GM23248 (cell line): ENCODE measurements around a stretch of chr16.

DNA sequence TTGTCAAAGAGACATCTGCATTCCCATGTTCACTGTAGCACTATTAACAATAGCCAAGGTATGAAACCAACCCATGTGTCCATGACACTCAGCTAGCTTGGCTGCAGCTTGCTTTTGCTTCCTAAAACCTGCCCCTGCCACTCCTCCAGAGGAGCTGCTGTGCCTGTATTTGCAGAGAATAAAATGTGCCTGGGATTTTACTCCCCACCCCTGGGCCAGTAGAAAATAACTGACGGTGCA, 6.7 kb upstream of the ERCC4 start:
- RAMPAGE, long total RNA, result no peak

GRCh38 chr16:13999713-14000388, 71.3 kb upstream of the MRTFB start:
- RAMPAGE, long total RNA, result no peak

DNA sequence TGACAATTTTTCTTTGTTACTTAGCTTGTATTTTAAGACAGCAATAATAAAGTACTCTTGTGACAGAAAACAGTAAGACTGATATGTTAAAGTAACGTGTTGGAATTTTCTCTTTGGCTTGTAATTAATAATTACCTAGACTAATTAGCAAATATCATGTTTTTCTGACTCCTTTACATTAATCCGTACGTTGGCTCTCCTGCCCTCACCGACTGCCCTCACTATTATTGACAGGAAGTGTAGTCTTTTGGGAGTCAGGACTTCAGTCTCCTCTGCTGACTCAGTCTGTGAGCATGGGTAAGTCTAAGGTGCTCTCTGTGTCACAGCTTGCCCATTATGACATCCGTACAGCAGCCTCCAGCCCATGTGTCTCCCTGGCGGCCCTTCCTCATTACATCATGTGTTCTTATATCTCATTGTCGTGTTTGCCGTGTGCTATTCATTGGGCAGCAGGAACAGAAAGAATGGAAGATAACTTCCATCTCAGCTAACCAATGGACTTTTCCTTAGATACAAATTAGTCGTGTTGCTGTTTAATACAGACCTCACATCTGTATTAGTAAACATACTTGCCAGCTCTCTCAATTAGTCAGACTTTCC, 77.4 kb downstream of the MRTFB start:
- RAMPAGE, long total RNA, result no peak

DNA sequence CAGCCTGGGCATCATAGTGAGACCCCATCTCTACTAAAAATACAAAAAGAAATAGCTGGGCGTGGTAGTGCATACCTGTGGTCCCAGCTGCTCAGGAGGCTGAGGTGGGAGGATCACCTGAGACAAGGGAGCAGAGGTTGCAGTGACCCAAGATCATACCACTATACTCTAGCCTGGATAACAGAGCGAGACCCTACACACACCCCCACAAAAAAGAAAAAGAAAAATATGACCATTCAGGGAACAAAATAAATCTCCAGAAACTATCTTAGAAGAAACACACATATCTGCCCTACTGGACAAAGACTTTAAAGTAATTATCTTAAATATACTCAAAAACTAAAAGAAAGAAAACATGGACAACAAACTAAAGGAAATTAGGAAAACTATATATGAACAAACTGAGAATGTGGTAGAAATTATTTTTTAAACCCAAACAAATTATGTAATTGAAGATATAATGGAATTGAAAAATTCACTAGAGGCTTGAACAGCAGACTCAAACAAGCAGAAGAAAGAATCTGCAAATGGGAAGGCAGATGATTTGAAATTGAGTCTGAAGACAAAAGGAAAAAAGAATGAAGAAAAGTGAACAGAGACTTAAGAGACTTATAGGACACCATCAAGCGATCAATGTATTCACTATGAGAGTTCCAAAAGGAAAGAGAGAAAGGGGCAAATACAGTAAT, 152.1 kb downstream of the MRTFB start:
- RAMPAGE, long total RNA, result no peak

DNA sequence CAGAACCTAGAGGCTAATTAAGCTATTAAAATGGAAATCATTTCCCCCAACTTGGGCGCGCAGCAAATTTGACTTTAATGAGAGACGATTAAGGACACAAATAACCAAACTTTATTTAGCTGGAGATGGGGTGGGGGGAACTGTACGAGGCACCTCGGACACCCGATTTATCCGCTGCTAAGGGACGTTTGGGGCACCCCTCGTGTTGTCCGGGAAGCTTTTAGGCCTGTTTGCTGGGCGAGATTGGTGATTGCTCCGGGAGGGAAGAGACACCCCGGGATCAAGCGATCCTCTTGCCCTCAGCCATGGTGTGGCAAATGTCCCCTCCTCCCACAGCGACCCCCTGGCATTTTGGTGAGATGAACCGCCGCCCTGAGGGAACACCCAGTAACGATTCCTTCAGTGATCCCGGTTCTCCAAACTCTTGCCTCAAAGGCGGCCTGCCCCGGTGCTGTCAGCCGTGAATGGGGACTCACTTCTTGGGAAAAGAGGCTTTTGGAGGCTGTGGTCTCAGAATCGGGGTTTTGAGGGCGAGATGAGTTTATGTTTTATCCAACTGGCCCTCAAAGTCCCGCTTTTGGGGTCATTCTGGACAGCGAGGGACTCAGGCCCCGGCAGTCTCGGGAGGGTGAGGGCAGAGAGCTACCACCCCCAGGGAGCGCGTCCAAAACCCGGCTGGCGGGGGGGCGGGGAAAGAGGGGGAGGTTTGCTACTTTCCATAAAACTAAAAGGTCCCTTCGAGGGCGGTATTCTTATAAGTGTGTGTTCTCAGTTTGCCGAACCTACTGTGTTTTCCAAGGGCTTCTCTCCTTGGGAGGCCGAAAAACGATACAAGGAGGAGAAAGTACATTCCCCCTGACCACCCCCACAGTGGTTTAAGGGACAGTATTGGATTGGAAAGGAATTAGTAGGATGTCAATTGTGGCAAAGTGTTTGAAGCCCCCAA, 232.6 kb downstream of the MRTFB start:
- RAMPAGE, long total RNA, result no peak

- RAMPAGE, long total RNA, result no peak
Measured at GRCh38 chr16:14364519-14365183, 265.4 kb downstream of the PARN start.

- RAMPAGE, long total RNA, result no peak
Measured at GRCh38 chr16:14399894-14400395, 230.1 kb downstream of the PARN start.

GRCh38 chr16:14510942-14511699, 118.9 kb downstream of the PARN start:
- RAMPAGE, long total RNA, result no peak

DNA sequence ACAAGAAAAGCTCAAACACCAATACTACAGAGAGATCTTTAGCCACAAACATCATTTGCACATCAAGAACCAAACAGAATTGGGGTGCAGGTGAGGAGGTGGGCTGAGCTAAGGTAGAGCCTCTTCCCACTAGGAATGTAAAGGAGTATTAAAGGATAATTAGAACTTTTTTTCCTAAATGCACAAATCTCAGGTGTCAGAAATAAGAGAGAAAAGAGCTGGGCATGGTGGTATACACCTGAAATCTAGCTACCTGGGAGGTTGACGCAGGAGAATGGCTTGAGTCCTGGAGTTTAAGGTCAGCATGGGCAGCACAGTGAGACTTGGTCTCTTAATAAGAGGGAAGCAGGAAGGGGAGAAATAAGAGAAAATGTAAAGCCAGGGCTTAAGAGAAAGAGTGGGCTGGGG, 107.9 kb downstream of the PARN start:
- RAMPAGE, long total RNA, result no peak

DNA sequence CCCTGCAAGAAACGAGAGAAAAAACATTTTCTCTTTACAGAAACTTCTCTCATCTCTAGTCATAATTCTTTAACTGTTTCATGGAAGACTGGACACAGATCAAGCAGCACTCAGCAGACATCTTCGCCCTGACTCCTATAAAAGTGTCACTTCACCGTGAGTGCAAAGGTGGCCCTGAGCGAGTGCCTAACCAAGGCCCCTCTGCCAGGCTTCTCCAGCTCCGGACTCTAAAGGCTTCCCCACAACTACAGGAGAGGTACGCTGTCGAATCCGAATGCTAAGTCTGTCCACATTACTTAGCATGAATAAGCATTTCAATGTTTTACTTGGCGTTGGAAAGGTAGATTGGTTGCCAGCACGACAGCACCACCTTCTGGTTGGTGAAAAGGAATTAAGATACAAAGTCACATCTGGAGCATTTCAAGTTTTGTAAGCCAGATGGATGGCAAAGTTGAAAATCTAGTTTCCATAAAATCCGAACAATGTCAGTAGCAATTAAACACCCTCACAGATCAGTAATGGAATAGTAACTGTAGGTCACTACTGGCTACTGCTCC, 101.0 kb downstream of the PARN start:
- RAMPAGE, long total RNA, result no peak

DNA sequence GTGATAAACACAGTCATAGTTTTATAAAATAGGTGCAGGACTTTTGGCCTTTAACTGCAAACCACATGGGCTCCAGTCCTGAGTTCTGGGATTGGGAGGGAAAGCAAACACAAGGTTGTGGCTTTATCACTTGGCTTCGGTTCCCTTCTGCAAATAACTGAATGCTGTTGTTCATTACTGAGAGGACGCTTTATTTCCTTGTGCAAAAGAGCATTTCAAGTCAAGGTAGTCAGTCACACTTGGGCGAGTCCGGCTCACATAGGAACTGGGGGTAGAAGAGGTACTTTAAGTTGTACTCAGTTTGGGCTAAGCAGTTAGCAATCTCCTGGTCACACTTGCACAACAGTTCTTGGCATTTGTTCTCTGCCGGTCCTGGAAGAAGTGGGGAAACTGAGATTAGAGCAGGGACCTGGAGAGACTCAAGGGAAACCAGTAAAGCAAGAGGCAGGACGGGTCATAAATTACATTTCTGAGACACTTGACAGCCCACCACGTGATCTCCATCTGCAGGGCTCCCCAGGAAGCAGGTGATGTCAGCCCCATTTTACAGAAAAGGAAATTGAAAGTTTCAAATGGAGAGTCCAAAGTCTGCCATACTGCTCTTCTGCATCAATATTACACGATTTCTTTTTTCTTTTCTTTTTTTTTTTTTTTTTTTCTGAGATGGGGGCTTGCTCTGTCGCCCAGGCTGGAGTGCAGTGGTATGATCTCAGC, 21.6 kb downstream of the PLA2G10 start:
- RAMPAGE, long total RNA, result no peak

DNA sequence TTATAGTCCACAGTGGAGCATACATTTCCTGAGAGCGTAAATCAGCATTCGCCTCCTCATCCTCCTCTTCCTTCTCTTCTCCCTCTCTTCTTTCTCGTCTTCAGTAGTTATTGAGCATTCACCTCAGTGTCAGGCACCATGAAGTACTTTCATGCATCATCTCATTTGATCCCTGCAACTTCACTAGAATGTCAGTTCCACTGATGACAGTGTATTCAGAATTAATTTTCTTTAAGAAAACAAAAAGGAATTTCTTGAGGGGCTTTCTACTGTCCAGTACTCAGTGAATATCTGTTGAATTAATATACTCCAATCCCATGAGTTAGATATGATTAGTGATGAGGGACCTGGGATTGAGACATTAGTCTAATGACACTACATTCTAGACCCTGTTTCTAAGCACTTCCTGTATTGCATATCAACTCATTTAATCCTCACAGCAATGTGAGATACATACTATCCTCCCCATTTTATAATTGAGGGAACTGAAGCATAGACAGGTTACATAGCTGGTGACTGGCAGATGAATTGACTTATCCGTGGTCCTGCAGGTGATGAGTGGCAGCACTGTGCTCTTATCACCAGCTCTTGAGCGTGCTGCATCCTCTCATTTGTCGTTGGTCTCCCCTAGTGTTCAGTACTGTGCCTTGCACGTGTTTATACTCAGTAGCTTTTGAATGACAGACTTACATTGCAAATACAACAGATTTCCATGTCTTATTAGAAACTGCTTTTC, 33.9 kb downstream of the NTAN1 start:
- RAMPAGE, long total RNA, result no peak

DNA sequence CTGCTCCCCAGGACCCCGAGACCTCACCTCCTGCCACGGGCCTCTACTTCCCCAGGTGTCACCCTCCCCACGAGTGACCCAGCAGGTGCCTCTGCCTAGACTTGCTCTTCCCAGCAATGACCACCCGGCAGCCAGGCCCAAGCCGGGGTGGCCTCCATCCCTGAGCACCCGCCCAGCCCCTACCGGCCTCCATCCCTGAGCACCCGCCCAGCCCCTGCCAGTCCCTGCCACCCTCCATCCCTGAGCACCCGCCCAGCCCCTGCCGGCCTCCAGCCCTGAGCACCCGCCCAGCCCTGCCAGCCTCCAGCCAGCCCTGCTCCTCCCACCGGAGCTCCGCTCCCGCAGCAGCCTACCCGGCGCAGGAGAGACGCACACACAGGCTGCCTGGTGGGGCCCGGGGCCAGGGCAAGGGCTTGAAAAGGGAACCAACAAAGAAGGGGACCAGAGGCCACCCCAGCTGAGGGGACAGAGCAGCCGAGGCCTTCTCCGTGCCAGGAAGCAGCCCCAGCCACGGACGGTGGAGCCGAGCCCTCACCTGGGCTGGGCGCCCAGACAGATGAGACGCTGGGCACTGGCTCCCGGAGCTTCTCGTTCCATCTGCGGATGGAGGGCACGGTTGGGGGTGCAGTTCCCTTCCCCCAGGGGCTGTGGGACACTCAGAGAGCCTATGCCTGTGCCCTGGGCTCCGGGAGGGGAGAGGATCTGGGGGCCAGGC, 47.0 kb upstream of the RRN3 start:
- RAMPAGE, long total RNA, result no peak

DNA sequence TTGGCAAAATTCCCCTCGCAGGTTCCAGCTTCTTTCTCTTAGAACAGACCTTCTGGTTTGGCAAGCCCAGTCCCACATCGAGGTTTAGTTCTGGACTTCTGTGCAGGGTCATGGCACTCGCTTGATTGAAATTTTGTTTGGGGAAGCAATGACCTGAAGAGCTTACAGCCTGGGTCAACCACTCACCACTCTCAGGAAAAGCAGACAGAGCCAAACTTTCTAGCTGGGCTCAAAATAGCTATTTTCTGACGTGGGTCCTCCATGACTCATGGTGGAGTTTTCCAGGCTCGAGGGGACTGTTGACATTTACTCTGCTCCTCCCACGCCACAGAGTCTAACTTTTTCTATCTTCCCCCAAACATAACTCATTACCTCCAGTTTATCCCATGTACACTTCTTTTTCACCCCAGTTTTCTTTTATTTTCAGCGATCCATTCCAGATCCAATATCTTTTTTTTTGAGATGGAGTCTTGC, 55.1 kb downstream of the BMERB1 start:
- RAMPAGE, long total RNA, result no peak

- RAMPAGE, long total RNA, result no peak
Measured at GRCh38 chr16:15494173-15494601, 59.8 kb downstream of the BMERB1 start.

DNA sequence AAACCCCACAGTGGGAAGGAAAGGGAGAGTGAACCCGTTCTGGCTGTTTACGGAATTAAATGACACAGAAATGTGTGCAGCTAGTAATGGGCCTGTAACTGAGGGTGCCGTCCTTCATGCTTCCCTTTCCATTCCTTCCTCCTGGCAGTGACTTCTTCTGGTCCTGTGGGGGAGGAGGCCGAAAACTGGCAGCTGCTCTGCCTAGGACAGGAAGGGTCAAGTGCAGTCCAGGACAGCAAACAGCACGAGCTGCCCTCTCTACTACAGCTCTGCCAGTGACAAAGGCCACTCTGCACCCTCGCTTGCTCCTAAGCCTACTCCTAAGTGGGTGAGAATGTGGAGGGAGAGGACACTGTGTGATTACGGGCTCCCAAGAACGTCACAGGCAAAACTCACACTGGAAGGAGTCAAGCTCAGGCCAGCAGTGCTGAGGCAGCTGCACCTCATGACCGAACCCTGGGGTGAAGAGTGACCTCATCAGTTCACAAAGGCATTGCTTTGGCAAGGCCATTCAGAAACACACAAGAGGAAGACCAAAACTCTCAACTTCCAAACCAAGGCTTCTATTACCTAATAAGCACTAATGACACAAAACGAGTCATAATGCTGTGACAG, 35.3 kb downstream of the MARF1 start:
- RAMPAGE, long total RNA, result no peak

- RAMPAGE, long total RNA, result no peak
Measured at GRCh38 chr16:15633492-15634097, 9.4 kb downstream of the MARF1 start.

DNA sequence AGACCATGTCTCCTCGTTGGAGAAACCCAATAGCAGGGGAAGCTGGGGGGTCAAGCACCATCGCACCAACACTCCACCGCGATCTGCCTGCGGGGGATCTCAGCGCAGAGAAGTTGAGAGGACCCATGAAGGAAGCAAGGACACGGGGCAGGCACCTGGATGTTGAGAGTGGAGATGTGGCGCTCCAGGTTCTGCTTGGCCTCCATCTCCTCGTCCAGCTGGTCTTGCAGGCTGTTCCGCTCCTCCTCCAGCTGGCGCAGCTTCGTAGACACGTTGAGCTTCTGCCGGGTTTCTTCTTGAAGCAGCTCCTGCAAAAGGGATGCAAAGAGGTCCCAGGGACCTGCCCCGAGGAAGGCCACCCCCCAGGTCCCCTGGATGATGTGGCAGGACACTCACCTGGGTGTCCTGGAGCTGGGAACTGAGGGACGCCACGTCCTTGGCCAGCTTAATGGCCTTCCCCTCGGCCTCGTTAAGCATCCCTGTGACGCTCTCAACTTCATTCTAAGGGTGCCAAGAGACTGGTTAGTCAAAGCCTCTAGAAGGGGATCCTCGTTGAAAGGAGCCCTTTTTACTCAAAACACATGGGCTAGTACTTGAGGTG, 74.5 kb downstream of the NDE1 start:
- RAMPAGE, long total RNA, result no peak

GRCh38 chr16:15950056-15950291, 558 bp downstream of the ABCC1 start:
- RAMPAGE, long total RNA, result no peak

- RAMPAGE, long total RNA, result no peak
Measured at GRCh38 chr16:15950292-15950845, 953 bp downstream of the ABCC1 start.